ENCODE measurements around a stretch of chr14.

- RRBS, result no CpG with 5 or more reads among the region's 6 CpGs
Measured at GRCh38 chr14:91510964-91511174, 759 bp upstream of the PPP4R3A start.

DNA sequence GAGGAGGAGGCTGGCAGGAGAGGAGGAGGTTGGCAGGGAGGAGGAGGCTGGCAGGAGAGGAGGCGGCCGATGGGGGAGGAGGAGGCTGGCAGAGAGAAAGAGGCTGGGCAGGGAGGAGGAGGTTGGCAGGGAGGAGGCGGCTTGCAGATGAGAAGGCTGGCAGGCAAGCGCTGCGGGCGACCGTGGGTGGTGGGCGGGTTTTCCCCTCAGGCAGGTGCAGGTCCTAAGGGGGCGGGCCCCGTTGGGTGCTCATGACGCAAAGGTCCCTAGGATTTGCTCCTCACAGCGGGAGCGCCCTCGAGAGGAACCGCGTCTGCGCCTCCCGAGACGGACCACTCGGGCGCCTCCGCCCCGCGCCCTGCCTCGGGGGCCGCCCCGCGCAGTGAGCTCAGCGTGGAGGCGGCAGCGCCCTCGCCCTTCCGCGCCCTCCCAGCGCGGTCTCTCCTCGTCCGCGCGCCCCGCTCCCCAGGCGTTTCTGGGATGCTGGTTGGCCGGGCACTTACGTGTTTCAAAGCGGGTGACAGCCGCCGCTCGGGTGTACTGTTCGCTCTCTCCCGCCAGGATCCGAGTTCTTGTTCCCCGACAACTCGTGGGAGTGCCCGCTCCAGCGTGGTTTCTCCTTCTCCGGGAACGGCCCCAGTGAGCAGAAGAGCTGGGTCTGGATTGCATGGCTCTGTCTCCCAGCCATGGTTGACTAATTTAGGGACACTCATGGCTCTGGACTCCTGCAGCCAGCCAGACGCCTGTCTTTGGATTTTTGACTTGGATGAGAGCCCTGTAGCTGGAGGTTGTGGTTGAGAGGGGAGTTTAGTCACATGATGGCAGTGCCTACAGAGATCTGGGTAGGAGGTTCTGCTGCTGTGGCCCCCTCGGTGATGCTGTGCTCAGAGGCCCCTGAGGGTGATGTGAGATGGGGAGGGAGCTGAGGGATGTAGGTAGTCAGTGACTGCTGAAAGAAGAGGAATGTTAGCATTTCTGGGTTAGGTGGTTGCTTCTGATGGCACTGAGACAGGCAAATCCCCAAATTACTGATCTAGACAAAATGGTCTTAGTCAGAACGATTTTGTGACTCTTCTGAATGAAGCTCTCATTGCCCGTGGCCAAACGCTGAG is 64.1 kb upstream of the PPP4R3A start:
- RRBS, result 8% methylated on average over 7 of the region's 62 CpGs

DNA sequence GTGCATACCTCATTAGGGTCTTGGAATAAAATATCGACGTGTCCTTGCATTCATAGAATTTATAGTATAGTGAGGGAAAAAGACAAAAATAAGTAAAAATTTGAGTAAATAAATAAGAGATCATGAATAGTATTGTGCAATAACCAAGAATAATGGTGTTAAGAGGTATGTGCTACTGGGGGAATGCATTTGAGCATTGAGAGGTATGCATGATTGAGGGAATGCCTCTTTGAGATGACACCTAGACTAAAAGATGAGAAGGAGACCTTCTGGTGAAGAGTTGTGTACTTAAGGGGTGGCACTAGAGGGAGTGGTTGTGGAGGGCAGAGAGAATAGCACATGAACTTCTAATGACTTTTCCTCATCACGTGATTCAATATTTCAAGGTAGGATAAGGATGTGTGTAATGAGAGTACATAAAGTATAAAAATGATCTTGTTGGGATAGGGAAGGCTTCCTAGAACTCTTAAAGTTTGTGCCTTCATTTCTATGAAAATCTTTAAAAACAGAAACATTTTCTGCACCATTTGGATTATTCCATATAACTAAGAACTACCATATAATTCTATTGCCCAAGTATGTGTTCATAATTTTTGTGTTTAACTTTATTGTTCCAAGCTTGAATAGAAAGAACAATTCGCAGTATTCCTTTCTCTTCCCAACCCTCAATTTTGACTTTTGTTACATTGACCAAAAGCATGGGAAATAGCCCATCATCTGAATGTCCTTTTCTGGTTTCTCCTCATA is 19.0 kb upstream of the CATSPERB start:
- RRBS, result no CpG with 5 or more reads among the region's 4 CpGs

- RRBS, result no CpG with 5 or more reads among the region's 4 CpGs
Measured at GRCh38 chr14:91785077-91785461, 53.2 kb upstream of the CATSPERB start.

DNA sequence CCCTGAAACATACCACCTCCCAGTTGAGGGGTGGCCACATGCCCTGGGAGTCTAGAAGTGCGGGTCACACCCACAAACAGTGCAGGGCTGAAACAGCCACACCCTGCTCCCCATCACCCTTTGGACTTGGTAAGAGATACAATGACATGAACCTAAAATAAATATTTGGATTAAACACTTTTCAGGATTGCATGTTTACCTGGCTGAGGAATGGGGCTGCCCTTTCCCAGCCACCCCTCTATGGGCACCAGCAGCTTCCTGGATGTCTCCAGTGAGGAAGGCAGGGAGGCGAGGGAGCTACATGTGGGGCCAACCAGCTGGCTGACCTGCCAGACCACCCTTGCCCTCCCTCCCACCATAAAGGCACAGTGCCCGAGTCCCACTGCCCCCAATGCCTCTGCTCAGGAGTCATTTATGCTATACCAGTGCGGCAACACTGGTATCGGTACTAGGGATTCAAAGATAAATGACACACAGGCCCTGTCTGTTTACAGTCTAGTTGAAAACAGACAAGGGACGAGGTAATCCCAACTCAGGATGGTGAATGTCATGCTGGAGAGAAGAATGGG is 39.2 kb upstream of the TC2N start:
- RRBS, result no CpG with 5 or more reads among the region's 6 CpGs

DNA sequence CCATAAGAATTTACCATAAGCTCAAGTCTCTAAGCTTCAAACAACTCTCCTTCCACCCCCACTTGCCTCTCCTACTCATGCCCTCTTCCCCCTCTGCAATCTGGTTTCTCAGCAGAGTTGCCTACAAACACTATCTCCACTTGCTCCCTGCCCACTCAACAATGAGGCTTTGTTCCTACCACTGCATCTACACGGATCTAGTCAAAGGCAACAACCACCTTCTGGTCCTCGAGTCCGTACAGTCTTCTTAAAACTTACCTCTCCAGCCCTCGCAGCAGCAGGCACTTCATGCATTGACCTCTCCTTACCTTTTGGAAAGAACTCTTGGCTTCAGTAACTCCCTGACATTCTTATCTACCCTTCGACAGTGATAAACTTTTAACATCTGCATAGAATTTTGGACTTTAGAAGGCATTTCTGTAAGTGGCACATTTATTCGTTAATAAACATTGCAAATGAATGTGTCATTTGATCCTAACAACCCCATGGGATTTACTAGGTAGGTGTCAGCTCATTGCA is 17.4 kb upstream of the FBLN5 start:
- RRBS, result no CpG with 5 or more reads among the region's 6 CpGs

- RRBS, result no CpG with 5 or more reads among the region's 5 CpGs
Measured at GRCh38 chr14:92113841-92114387, 7.5 kb upstream of the ATXN3 start.

DNA sequence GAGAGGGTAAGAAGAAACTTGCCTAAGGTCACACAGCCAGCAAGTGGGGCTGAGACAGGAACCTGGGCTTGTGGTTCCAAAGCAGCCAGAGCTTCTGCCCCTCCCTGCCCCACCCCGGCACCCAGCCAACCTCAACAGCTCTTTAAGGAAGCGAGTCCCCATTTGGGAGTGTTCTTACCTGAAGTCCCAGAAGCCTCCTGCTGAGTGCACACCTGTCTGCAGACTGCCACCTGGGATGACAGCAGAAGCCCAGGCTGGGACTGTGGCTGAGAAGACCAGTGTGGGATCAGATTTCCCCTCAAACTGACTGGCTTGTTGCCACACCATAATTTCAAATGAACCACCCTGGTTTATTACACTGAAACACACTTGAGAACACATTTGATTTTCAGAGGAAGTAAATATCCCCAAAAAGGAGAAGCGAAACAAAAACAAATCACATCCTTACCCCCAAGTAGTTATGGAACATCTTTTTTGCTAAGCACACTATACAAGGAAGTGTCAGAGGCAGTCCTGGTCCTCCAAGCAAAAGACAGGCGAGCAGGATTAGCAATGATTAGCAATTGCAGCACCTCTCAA is 6.3 kb upstream of the RIN3 start:
- RRBS, result no CpG with 5 or more reads among the region's 4 CpGs

GRCh38 chr14:92535177-92535732 is 21.7 kb downstream of the RIN3 start:
- RRBS, result no CpG with 5 or more reads among the region's 12 CpGs

GRCh38 chr14:92601670-92602649 is 88.4 kb downstream of the RIN3 start:
- RRBS, result no CpG with 5 or more reads among the region's 12 CpGs

GRCh38 chr14:92625100-92625858 is 111.7 kb downstream of the RIN3 start:
- RRBS, result no CpG with 5 or more reads among the region's 7 CpGs

DNA sequence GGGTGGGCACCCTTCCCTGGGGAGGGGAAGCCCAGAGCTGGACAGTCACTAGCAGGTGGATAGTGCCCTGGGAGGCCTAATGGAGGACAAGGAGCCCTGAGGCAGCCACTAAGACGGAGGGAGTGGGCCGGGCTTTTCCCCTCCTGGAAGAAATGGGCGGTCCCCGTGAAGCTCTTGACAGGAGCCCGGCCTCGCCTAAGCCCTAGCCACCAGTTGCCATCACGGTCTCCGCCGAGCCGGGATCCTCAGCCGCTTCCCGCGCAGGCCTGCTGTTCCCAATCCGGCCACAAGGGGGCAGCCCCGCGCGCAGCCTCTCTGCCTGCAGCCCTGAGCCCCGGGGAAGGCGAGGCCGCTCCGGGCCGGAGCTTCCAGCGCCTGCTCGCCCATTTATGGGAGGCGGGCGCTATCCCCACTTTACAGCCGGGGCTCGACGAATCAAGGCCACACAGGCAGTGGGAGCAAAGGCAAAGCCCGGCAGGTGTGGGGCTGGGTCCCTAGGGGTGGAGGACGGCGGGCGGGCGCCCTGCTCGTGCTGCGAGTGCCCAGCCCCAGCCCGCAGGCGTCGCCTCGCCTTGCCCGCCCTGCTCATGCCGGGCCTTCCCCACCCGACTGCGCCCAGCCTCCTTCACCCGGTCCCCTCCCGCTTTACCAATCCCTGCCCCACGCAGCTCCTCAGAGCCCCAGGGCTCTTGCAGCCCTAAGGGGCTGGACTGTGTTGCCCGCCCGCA is 61.5 kb downstream of the LGMN start:
- RRBS, result 22% methylated on average over 38 of the region's 49 CpGs

DNA sequence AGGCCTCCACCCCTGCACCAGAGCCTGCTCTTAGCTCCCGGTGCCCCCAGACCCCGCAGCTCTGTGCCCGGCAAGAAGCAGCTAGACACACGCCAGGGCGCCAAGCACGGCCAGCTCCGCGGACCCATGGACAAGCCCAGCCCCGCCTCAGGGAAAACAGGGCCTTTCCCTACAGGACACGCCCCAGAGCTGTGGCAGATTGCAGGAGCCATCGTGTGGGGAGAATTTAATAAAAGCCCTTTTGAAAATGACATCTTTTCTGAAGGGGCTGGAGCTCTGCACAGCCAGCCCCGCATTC is 59.7 kb downstream of the LGMN start:
- RRBS, result no CpG with 5 or more reads among the region's 12 CpGs

GRCh38 chr14:92793509-92794104 is 498 bp upstream of the GOLGA5 start:
- RRBS, result 4% methylated on average over 10 of the region's 21 CpGs

DNA sequence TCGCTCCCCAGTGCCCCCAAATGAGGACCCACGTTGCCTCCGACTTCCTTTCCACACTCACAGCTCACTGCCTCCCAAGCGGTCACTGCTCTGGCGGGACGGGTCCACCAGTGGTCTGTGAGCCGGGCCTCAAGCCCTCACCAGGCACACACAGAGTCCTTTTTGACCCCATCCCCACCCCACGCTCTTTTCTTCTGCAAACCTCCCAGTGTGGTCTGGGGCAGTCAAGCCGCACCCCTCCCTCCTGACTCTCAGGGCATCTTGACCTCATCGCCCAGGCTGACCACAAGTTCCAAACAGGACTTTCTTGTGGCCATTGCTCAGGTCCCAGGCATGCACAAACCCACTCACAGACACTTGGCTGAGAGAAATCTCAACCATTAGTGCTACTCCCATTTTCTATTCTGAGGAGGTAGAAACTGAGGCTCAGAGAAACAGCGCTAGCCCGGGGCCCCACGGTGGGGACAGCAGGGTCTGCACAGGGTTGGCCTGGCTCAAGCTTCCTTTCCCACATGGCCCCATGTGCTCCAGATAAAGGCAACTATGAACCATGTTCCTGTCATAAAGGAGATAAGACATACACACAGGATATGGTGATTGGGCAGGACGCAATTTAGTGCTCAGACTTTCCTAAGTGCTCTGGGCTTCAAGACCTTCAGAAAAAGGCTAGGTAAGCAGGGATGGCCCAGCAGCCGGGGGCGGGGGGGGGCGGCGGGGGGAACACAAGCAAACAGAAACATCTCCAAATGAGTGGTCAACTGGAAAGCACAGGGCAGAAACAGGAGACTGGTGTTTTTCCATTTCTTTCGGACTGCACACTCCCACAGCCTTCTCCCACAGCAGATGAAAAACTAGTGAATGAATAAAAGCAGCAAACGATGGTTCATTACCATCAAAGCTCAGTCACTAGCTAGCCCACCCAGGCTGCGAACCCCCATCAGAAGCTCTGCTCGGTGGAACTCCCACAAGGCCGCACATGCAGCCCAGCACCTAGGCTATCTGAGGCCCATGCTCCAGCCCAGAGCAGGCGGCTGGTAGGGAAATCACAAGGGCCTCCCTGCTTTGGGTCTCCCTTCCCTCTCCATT is 69.5 kb downstream of the ITPK1 start:
- RRBS, result no CpG with 5 or more reads among the region's 24 CpGs

DNA sequence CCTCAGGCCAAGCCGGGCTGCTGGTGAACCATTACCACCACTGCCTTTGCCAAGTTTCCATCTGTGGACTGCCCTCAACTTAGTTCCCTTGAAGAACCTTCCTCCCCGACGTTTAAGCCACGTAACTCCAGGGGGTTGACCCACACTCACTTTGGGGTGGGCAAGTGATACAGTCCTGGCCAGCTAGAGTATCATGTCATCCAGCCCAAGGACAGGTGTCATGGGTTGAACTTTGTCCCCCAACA is 68.7 kb downstream of the ITPK1 start:
- RRBS, result no CpG with 5 or more reads among the region's 4 CpGs

- RRBS, result no CpG with 5 or more reads among the region's 6 CpGs
Measured at GRCh38 chr14:93047348-93047763, 68.4 kb downstream of the ITPK1 start.

GRCh38 chr14:93106791-93107086 is 9.0 kb downstream of the ITPK1 start:
- RRBS, result 98% methylated on average over 1 of the region's 3 CpGs

DNA sequence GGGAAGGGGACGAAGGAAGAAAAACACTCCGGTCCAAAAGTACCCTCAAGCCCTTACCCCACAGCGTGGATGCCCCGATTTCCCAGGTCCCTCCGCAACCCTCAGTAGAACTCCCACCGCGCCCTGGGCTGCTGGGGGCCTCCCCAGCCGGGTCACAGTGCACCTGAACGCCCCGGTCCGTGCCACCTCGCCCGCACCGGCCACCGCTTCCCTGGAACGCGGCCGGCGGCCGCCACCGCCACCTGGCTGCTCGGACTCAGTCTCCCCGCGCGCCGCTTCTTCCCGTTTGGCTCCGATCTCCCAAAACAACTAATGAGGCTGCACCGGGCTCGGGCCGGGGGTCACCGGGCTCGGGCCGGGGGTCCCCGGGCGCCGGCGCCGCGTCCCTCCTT is 1.1 kb downstream of the ITPK1 start:
- RRBS, result 10% methylated on average over 11 of the region's 40 CpGs

- RRBS, result no CpG with 5 or more reads among the region's 14 CpGs
Measured at GRCh38 chr14:93183352-93184059, 1.2 kb downstream of the MOAP1 start.